A172 (cell line): ENCODE data around the gene CHRNA10.

- RAMPAGE, long total RNA: no peak
Observed at GRCh38 chr11:2321043-2321672, 19.3 kb downstream of the TSPAN32 start.

DNA sequence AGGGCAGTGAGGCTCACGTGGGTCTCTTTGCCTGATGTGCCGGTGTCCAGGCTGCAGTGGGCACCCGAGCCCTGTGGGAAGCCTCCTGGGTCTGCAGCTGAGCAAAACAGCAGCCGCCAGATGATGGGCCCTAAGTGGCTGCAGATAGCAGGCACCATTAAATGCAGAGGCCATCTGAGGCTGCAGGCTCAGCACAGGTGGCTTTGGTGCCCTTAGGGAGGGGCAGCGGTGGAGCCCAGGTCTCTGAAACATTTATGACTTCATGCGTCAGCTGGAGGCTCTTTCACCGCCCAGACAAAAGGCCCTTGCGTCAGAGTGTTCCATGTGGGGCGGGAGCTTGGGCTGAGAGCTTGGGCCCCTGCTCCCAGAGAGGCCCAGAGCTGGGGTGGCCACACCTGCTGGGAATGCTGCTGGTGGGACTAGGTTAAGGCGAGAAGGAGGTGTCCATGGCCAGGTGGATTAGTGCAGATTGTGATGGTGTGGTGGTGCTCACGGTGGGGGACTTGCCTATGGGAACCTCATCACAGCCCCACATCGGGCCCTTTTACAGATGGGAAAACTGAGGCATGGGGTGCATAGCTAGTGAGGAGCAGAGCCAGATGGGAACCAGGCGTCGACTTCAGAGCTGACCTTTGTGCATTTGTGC is 29.7 kb downstream of the KCNQ1 start:
- RAMPAGE, long total RNA: no peak

GRCh38 chr11:2534223-2534549 is 89.4 kb downstream of the KCNQ1 start:
- RAMPAGE, long total RNA: no peak

DNA sequence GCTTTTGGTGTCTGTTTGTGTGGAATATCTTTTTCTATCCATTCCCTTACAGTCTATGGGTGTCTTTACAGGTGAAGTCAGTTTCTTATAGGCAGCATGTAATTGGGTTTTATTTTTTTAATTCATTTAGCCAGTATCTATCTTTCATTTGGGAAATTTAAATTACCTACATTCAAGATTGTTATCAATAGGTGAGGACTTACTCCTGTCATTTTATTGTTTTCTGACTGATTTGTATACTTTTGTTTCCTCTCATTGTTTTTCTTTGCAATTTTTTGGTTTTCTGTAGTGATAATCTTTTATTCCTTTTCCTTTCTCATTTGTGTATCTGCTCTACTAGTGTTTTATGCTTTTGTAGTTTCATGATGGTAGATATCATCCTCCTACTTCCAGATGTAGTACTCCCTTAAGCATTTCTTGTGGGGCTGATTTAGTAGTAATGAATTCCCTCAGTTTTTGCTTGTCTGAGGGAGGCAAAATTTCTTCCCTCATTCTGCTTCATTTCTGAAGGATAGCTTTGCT is 204.3 kb downstream of the KCNQ1 start:
- RAMPAGE, long total RNA: no peak

GRCh38 chr11:2732548-2732940 is 153.0 kb downstream of the CDKN1C start:
- RAMPAGE, long total RNA: no peak

- RAMPAGE, long total RNA: no peak
Observed at GRCh38 chr11:2793841-2794705, 91.5 kb downstream of the CDKN1C start.

GRCh38 chr11:2938828-2939247 is 9.6 kb upstream of the PHLDA2 start:
- RAMPAGE, long total RNA: no peak

- RAMPAGE, long total RNA: no peak
Observed at GRCh38 chr11:3021967-3022265, 29.8 kb upstream of the NAP1L4 start.

DNA sequence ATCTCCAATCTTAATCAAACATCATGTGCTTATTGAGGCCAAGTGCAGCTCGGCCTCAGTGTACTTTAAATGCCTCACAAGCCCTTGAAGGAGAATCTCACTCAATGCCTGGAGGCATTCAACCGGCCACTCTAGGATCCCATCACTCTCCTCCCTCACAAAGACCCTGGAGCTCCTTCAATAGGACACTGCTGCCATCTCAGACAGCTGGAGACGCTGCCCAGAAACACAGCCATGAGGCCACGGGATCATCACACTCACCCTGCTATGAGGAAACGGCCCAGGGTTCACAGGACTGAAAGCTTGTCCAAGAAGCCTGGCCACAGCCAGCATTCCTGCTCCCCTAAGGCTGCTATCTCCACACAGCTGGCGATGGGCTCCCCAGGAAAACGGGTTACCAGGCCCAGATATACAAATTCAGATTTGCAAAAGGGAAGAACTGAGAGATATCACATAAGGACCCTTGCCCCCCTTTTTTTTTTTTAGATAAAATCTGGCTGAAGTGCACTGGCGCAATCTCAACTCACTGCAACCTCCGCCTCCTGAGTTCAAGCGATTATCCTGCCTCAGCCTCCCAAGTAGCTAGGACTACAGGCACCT is 13.2 kb downstream of the CARS1 start:
- RAMPAGE, long total RNA: no peak

DNA sequence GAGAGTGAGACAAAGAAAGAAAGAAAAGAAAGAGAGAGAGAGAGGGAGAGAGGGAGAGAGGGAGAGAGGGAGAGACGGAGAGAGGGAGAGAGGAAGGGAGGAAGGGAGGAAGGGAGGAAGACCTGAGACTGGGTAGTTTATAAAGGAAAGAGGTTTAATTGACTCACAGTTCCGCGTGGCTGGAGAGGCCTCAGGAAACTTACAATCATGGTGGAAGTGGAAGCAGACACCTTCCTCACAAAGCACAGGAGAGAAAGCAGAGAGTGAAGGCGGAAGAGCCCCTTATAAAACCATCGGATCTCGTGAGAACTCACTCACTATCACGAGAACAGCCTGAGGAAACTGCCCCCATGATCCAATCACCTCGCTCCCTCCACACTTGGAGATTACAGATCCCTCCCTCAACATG is 12.2 kb upstream of the CARS1 start:
- RAMPAGE, long total RNA: no peak

DNA sequence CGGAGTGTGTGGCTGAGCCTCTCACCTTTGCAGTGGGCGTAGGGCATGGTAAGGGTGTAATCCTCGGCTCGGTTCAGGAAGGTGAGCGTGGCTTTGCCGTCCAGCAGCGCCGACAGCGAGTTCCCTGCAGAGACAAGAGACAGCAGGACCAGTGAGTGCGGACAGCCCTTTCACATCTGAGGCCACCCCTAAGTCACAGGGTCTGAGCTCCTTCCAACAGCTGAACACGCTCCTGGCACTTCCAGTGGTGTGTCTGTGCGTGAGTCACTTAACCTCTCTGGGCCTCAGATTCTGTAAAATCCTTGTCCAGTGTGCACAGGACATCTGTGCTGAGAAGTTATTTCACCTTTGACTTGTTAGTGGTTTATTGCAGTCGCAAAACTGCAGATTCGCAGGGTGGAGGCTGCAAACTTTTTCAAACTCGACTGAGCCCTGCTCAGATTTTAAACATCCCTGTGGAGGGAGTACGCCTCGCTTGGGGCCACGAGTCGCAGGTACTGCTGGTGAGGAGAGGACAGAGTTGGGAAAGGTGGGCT is 43.0 kb upstream of the CARS1 start:
- RAMPAGE, long total RNA: no peak

DNA sequence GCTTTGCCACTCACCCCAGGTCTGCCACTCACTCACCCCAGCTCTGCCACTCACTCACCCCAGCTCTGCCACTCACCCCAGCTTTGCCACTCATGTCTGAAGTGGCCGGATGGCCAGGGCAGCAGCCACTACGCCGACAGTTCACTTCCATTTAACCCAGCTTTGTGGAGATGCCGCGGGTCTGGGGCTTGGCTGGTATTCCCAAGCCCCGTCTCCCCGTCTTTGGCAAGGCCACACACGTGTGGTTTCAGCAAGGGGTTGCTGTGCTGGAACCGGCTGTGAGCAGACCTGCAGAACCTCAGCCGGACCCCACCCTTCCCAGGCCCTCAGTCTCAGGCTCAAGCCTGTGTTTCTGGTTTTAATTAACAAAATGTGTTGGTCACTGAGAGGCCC is 9.5 kb downstream of the OSBPL5 start:
- RAMPAGE, long total RNA: no peak

- RAMPAGE, long total RNA: no peak
Observed at GRCh38 chr11:3155994-3157161, 8.7 kb downstream of the OSBPL5 start.

DNA sequence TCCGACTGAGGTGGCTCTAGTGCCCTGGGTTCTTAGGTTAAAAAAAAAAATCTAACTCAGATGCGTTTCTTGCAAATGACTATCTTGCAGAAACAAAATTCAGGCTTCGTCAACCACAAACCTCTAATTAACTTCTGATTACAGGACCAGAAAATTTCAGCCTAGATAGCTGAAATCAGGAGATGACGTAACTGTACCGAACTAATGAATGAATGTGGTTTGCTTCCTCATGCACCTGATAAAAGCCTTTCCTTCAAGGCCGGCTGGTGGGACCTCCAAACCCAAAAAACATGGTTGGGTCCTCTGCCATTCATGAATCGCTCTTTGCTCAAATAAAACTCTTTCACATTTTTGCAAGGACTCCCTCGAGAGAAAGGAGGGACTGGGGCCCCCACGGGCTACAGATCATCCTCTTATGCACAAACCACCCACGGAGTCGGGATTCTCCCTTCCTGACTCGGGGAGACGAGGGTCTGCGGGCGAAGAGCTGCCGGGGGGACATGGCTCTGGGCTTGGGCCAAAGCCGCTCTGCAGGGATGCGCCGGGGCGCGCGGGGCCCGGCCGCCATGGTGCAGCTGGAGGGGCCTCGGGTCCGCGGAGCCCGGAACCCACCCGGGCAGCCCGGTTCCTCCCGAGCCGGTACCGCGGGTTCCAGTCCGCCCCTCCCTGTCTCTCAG is 469 bp downstream of the ZNF195 start:
- RAMPAGE, long total RNA: no peak

- RAMPAGE, long total RNA: no peak
Observed at GRCh38 chr11:3455736-3456018, 76.7 kb upstream of the ZNF195 start.

DNA sequence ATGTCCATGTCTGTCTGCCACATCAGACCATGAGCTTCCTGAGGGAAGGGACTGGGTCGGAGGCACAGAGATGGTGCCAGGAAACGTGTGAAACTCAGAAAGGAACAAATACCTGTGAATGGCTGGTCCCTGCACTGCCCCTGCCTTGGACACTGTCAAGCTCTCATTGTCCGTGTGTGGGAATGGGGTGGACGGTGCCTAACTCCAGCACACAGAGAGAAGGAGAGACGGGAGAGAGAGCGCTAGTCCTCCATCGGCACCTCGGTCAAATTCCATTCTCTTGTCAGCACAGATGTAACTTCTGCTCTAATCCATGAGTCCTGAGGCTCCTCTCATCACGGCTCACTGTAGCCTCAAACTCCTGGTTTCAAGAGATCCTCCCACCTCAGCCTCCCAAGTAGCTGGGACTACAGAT is 6.5 kb downstream of the CHRNA10 start:
- RAMPAGE, long total RNA: no peak

DNA sequence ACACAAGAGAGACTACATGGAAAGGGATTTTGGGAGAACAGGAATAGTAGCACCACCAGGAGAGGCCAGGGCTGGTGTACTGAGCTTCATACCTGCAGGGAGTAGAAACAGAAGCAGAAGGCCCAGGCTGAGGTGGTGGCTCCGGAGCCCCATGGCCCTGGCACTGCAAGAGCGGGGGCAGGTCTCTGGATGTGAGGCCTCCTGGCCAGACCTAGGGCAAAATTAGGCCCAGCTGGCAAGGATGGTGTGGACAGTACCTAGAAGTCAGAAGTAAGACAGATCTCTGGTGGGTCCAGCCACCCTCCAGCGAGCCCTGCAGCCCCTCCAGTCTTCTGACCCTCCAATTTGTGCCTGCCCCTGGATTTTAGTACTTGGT is at the start of gene CHRNA10:
TSS of gene CHRNA10 (minus strand) at position 225 of the 376 bp plus-strand sequence.
- RAMPAGE, long total RNA: no peak

DNA sequence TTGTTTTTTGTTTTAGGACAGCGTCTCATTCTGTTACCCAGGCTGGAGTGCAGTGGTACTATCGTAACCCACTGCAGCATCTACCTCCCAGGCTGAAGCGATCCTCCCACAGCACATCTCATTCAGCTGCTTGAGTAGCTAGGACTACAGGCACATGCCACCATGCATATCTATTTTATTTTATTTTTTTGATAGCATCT is 46.8 kb downstream of the NUP98 start:
- RAMPAGE, long total RNA: no peak

DNA sequence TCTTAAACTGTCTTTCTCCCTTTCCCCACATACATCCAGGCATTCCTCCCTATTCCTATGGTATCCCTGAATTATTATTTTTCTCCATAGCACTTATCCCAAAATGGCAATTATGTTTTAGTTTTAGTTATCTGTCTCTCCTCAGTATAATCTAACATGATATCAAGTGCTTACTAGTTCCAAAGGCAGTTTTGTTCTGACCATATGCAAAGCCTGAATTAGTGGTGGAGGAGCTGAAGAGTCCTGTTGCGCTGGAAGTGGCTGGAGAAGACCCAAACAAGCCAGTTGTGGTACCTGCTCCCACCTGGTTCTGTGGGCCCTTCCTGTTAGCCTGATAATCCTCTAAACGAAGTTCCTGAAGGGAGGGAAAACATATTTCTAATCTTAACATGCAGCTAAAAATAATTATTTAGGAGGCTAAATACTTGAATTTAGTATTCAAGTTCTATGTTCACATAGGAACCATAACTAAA is 25.7 kb downstream of the NUP98 start:
- RAMPAGE, long total RNA: no peak

DNA sequence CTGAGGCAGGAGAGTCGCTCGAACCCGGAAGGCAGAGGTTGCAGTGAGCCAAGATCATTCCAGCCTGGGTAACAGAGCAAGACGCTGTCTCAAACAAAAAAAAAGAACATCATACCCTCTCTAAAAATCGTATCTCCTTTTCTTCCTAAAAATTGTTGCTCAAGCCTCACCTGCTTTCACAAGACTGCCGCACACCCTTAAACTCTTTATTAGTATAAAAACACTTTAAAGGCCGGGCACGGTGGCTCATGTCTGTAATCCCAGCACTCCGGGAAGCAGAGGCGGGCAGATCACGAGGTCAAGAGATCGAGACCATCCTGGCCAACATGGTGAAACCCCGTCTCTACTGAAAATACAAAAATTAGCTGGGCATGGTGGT is 9.9 kb downstream of the NUP98 start:
- RAMPAGE, long total RNA: no peak